Epithelial cell of alveolus of lung (primary cell): Measurements from ENCODE around the genes CD300C and NAT9.

DNA sequence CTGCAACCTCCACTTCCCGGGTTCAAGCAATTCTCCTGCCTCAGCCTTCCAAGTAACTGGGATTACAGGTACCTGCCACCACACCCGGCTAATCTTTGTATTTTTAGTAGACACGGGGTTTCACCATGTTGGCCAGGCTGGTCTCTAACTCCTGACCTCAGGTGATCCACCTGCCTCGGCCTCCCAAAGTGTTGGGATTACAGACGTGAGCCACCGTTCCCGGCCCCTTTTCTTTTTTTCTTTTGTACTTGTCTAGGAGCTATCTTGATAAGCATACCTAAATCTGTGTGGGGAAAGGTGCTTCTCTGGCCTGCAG, 39.3 kb upstream of the CDC42EP4 start:
- RAMPAGE, long total RNA, result no peak
- RRBS, result no CpG with 5 or more reads among the region's 7 CpGs

- RAMPAGE, long total RNA, result no peak
- RRBS, result no CpG with 5 or more reads among the region's 10 CpGs
Measured at GRCh38 chr17:73647930-73648462, 3.8 kb upstream of the SDK2 start.

DNA sequence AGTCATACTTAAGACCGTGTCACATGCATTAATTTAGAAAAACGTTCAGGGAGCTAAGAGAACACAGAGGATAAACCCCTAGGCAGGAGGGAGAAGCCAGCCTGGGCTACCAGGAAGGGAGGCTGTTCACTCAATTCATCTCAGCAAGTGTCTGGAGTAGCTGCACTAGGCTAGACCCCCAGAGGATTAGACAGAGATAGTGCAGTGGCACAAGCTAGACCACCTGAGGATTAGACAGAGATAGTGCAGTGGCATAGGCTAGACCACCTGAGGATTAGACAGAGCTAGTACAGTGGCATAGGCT, 74.0 kb upstream of the SDK2 start:
- RAMPAGE, long total RNA, result no peak
- RRBS, result no CpG with 5 or more reads among the region's 2 CpGs

DNA sequence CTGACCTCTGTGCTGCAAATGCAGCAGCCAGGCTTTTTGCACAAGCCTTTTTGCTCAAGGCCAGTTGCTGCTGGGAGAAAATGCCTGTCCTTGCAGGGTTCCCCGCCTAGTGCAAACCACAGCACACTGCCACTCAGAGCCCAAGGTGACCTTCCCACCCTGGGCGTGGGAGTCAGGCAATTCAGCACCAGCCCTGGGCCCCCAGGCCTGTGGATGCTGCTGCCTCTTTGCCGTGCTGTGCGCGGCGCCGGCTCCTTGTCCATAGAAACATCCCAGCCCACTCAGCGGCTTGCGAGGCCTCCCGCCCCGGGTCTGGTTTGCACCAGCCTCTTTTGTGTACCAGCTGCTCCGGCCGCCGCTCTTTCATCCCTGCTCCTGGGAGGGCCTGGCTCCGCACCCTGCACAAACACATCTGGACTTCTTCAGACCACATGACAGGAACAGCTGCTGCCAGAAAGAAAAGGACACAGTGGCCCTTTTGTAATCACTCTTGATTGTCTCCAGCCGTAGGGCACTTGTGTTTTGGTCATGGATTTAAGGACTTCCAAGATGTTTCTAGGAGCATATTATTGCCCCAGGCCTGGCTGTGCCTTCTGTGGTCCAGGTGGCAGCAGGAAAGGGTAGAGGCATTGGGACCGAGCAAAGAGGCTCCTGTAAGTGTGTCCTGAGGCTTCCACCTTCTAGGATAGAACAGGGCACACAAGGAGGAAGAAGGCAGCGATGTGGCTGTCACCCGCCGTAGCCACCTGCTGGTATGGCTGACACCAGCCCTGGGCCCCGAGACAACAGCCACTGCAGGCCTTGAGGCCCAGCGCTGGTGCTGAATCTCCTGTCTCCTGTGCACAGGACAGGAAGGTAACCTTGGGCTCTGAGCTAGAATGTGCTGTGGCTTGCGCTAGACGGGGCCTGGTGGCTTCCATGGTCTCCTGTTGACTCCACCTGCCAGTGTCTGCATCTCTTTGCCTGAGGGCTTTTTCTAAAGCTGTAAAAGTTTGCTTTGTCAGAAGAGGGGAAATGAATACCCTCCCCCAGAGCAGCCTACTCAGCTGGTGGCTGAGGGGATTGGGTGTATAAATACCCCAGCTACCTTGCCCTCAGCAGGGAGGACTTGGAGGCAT, 75.6 kb upstream of the SDK2 start:
- RAMPAGE, long total RNA, result no peak
- RRBS, result 4% methylated on average over 5 of the region's 24 CpGs

DNA sequence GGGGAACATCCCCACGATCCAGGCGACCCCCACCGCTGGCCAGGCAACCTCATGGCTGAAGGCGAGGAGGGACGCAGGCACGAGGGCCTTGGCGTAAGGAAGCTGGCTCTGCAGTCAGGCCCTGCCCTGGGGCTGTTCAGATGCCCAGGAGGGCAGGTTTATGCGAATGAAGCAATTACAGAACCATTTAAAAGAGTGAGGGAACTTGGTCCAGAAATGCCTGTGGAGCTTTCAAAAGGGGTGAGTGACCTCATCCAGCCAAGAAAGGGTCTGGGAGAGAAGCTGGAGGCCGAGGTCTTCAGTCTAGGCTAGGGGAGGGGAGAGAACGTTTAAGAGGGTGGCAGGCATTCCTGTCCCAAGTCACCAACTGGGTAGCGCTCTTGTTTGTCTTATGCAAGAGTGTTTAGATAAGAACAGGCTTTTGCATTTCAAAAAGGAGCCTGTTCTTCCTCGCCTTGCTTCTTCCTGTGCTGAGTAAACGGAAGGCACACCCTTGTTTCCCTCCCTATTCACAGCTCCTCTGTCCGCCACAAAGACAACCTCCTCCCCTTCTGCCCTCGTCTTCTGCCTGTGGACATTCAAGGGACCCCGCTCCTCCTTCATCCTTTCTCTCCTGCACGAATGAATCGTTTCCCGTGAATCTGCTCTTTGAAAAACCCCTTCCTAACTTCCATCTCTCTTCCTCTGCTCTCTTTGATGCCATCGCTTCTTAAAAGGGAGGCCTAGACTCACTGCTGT, 183.6 kb upstream of the SDK2 start:
- RAMPAGE, long total RNA, result no peak
- RRBS, result no CpG with 5 or more reads among the region's 20 CpGs

DNA sequence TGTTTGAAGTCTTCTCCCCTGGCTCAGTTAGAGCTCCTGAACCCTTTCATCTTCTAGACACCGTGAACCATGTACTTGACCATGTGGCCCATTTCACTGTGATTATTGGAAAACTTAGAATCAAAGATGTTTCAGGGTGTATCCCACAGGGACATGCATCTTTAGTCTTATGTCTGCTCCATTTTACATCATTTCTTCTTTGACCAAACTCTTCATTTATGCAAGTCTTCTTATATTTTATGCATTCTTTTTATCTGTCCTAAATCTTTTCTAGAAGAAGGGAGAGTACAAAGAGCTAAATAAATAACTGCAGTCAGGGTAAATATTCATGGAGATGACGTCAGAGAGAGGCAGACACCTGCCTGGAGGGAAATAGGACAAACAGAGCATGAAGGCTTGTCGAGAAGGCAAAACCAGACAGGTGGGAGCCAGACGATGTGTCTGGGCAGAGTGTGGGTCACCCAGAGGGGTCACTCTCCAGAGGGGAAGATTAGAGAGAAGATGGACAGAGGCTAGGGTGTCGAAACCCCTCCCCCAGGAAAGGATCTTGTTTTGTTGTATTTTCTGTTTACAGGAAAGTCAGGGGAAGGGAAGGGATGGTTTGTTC, 78.4 kb upstream of the RPL38 start:
- RAMPAGE, long total RNA, result no peak
- RRBS, result no CpG with 5 or more reads among the region's 5 CpGs

DNA sequence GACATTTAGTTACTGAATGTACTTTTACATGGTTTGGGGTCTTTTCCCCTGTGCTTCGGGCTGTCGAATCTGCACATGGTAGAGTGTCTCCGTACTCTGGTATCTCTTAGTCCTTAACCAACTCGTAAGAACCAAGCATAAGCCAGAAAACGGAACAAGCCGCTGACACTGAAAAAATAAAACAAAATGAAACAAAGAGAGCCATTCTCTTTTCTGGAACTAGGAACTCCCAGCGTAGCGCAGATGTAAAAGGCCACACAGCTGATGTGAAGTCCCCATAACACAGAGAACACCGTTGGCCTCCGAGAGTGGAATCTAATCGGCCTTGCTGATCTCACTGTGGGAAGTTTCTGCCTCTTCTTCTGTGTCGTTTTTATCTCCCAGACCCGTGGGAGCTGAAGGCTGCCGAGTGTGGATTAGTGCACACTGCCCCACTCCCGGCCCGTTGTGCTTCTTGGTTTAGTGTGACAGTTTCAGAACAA, 21.6 kb downstream of the TTYH2 start:
- RAMPAGE, long total RNA, result no peak
- RRBS, result no CpG with 5 or more reads among the region's 16 CpGs

DNA sequence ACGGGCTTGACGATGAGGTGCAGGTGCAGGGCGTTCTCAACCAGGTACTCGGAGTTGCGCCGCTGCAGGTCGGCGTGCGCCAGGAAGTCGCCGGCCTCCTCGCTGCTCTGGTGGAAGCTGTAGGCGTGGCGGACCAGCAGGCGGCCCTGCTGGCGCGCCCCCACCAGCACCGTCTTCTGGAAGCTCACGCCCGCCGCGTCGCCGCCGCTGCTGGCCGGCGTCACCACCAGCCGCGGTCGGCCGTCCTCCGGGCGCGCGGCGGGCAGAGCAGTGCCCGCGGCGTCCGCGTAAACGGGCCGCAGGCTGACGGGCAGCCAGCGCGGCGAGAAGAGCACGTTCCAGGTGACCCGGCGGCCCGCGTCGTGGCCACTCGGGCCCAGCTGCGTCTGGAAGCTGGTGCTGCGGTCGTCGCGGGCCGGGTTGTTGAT, 5.0 kb downstream of the BTBD17 start:
- RAMPAGE, long total RNA, result no peak
- RRBS, result 1% methylated on average over 20 of the region's 60 CpGs

GRCh38 chr17:74373579-74374733, 6.7 kb downstream of the GPR142 start:
- RAMPAGE, long total RNA, result no peak
- RRBS, result no CpG with 5 or more reads among the region's 20 CpGs

DNA sequence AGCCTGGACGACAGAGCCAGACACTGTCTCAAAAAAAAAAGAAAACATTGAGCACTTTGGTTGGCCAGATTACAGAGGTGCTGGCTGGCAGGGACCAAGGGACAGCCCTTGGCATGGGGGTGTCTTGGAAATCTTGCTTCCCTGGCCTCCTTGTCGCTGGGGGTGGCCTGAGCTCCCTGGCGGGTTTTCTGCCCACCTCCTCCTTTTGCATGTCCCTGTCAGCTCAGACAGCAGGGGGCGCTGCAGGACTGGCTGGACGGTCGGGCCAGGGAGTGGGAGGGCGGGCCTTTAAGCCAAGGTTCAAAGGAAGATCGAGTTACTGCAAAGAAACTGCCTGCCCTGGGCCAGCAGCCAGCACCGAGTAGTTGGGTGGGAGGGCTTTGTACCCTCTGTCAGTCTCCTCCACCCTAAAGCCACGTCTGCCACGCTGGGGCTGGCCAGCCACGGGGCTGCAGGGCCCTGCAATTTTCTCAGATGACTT, 12.1 kb downstream of the GPR142 start:
- RAMPAGE, long total RNA, result no peak
- RRBS, result no CpG with 5 or more reads among the region's 12 CpGs

GRCh38 chr17:74380078-74380453, 12.8 kb downstream of the GPR142 start:
- RAMPAGE, long total RNA, result no peak
- RRBS, result no CpG with 5 or more reads among the region's 12 CpGs

- RAMPAGE, long total RNA, result no peak
- RRBS, result no CpG with 5 or more reads among the region's 17 CpGs
Measured at GRCh38 chr17:74424600-74425166, 7.2 kb upstream of the GPRC5C start.

DNA sequence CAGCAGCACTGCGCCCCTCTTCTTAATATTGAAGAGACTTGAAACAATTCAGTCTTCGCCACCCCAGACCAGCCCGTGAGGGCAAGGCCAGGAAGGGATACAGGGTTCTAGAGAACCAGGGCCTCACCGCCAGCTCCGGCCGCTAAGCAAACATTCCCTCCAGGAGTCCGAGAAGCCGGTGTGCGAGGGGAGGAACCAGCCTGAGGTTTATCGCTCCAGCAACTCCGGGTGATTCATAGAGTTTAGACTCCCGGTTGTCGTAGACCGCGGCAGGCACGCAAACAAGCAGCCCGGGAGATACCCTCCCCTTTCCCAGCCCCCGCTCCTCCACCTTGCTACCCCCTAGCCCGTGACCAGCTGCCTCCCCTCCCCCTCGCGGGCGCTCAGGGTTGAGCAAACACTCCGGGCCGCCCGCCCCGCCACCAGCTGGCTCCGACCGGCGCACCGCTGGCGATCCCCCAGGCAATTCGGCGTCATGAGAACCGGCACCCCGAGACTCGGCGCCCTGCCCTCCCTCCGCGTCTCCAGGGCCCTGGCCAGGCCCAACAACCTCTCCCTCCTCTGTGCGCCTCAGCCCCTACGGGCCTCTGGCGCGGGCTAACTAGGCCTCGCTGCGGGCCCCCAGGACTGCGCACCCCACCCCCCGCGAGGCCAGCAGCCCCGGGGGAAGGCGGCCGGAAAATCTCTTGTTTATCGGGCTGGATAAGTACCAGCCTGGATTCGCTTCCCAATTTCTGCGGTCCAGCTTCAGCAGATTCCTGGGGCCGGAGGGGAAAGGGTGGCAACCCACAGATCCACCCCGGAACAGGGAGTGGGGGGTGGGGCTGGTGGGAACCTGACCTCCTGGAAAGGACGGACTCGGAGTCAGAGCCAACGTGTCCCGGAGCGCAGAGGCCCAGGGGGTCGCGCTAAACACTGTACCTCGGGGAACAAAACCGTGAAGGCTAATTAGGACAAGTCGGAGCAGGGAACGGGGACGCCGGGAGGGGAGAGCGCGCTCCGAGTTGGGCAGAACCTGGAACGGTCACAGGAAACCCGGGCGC, 1.0 kb upstream of the GPRC5C start:
- RAMPAGE, long total RNA, result no peak
- RRBS, result 3% methylated on average over 38 of the region's 75 CpGs

- RAMPAGE, long total RNA, result no peak
- RRBS, result no CpG with 5 or more reads among the region's 10 CpGs
Measured at GRCh38 chr17:74521684-74522241, 9.5 kb downstream of the CD300LB start.

DNA sequence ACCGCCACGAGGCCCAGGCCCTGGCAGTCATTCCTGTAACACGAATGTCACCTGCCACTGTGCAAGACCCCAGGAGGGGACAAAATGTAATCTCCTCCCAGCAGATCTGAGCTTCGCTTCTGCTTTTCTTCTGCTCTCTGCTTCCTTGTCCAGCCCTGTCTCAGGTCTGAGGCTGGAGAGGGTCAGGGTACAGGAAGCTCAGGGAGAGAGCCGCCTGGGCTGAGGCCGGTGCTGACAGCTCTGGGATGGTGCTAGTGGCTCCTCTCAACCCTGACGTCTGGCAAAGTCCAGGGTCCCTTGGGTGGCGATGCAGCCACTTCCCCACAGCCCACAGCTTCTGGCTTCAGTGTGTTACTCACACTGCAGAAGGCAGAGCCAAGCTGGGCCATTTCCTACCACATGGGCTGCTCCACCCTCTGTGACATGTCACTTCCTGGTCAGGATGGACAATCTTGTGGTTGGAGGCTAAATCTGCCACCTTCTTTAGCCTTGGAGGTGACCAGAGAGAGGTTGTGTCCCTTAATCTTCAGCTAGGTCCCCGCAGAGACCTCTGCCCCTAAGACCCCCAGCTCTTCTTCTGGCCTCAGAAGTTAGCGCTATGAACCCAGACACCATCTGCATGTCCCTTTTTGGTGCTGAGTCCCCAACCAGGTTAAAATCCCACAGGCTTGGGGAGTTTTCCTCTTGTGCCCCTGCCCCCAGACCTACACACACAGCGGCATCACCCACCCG, at the start of gene CD300C:
TSS of gene CD300C (minus strand) at position 364 of the 732 bp plus-strand sequence.
- RAMPAGE, long total RNA, result no peak
- RRBS, result no CpG with 5 or more reads among the region's 12 CpGs

DNA sequence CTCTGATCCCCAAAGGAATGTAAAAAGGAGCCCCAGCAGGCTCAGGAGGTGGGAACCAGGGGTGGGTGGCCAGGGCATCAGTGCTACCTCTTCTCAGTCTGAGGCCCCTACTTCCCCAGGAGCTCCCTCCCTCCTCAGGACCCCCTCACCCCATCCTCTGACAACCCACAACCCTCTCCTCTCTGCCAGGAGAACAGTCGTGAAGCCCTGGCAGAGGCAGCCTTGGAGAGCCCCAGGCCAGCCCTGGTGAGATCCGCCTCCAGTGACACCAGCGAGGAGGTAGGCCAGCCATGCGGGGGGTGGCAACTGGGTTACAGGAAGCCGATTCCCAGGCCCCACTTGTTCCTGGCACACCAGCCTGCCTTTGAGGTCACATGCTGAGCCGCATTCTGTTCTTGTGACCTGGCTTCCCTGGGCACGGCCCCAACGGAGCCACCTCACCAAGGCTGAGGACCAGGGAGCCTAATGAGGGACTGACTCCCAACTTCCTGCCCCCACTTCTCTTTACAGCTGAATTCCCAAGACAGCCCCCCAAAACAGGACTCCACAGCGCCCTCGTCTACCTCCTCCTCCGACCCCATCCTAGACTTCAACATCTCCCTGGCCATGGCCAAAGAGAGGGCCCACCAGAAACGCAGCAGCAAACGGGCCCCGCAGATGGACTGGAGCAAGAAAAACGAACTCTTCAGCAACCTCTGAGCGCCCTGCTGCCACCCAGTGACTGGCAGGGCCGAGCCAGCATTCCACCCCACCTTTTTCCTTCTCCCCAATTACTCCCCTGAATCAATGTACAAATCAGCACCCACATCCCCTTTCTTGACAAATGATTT, 8.0 kb downstream of the NAT9 start:
- RAMPAGE, long total RNA, result no peak
- RRBS, result no CpG with 5 or more reads among the region's 17 CpGs

- RAMPAGE, long total RNA, result no peak
- RRBS, result no CpG with 5 or more reads among the region's 8 CpGs
Measured at GRCh38 chr17:74769578-74770146, 6.5 kb downstream of the NAT9 start.

DNA sequence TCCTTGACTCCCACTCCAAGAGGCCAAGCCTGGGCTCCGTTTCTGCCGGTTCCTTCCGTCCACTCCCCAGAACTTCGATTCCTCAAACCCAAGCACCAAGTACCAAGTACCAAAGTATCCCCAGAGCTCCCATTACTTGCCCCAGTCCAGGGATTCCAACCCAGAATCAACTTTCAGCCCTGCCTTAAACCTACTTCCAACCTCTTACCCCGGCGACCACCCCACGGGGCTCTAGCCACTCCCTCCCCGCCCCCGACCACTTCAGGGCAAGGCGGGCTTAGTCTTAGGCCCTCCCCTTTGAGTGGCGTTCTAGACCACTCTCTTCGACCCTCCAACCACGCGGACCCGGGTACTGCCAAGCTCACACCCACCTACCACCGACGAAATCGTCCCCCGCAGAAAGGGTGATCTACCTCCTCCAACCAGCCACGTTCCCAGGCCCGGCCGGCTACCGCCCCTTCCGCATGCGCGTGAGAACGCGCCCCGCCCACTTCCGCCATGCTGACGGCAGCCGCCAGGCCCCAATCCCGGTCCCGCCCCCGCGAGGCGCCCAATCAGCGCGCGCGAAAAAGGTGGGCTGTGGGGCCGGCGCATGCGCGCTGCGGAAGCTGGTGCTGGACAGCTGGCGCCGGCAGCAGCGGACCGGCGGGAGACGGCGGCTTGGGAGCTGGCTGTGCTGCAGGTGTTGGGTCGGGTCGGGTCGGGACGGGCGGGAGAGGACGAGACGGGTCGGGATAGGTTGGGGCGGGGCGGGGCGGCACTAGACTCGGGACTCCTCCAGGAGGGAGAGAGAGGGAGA, at the start of gene NAT9:
TSS of gene NAT9 (minus strand) at position 450 of the 799 bp plus-strand sequence.
- RAMPAGE, long total RNA, result no peak
- RRBS, result 2% methylated on average over 30 of the region's 65 CpGs

GRCh38 chr17:74822642-74822981, 37.1 kb downstream of the GRIN2C start:
- RAMPAGE, long total RNA, result no peak
- RRBS, result no CpG with 5 or more reads among the region's 9 CpGs

DNA sequence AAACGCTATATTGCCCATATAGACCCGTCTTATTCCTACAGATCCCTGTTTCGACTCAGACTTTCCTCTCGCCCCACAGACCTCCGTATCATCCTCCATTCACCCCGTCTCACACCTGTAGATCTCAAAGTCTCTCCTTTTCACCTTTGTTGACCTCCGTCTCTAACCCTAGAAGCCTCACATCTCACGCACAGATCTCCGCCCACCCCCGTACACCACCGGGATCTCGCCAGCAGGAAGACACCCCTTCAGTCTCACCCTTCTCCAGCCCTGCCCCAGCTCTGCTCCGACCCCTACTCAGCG, 332 bp downstream of the FDXR start:
- RAMPAGE, long total RNA, result no peak
- RRBS, result no CpG with 5 or more reads among the region's 14 CpGs